Islet of Langerhans (tissue), 1 donor: ENCODE measurements around the gene ADAM30.

DNA sequence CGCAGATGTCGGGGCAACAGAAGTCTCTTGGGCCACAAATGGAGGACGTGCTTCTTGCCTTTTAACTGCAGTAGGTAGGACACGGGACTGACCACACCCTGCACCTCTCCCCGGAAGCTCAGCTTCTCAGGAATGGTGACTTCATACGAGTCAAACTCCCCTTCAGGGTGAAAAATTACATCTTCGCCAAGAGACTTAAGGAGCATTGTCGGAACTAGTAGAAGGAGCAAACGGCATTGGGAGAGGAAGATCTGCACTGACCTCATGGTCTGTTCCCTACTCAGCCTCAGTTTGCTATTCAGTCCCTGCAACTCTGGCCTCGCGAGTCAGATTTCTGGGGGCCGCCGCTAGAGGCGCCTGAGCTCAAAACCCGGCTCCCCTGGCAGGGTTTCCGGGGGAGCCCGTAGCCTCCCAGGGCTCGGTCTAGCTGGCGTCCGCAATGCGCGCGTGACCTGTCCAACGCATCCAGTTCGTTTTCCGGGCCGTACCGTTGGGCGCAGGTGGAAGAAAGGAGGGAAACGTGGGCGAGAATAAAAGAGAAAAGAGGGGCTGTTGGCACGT, at the start of gene ADAM30:
TSS of gene ADAM30 (minus strand) at position 445 of the 561 bp plus-strand sequence.
- RRBS: 72% methylated on average over 8 of the region's 32 CpGs

- RRBS: no CpG with 5 or more reads among the region's 7 CpGs
These were observed 22.9 kb upstream of the ADAM30 start for GRCh38 chr1:119919207-119919648.

GRCh38 chr1:119937576-119938145, 41.3 kb upstream of the ADAM30 start:
- RRBS: no CpG with 5 or more reads among the region's 4 CpGs

DNA sequence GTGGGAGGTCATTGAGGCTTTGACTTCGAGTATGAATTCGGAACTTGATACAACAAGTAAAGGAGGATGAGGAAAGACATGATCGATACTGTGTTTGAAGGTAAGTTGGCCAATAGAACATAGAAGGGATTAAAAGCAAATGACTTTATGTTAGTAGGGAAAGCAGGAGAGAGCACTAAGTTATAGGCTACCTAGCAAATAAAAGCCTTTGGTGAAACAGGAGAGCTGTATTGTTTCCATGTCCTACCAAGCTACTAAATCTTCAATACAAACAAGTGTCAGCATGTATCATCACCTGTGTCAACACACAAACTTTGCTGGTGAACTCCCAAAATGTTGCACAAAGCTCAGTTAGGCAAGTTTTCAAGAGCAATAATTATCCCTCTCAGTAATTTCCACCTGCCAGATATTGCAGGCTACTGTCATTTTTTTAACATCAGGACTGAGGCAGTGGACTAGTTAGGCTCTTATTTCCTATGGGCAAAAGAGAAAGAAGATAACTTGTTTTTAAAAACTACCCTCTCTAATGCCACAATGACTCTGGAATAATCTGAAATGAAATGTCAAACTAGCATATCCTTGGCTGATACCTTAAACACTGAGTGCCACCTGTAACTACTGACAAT, 77.7 kb upstream of the ADAM30 start:
- RRBS: no CpG with 5 or more reads among the region's 3 CpGs

GRCh38 chr1:119987023-119987292, 82.5 kb downstream of the NOTCH2 start:
- RRBS: no CpG with 5 or more reads among the region's 2 CpGs

- RRBS: no CpG with 5 or more reads among the region's 23 CpGs
These were observed 736 bp downstream of the NOTCH2 start for GRCh38 chr1:120068788-120069064.

GRCh38 chr1:120543860-120544510, 129.2 kb downstream of the NBPF8 start:
- RRBS: no CpG with 5 or more reads among the region's 12 CpGs

- RRBS: no CpG with 5 or more reads among the region's 36 CpGs
These were observed 67.0 kb downstream of the FAM72B start for GRCh38 chr1:121117001-121117657.

DNA sequence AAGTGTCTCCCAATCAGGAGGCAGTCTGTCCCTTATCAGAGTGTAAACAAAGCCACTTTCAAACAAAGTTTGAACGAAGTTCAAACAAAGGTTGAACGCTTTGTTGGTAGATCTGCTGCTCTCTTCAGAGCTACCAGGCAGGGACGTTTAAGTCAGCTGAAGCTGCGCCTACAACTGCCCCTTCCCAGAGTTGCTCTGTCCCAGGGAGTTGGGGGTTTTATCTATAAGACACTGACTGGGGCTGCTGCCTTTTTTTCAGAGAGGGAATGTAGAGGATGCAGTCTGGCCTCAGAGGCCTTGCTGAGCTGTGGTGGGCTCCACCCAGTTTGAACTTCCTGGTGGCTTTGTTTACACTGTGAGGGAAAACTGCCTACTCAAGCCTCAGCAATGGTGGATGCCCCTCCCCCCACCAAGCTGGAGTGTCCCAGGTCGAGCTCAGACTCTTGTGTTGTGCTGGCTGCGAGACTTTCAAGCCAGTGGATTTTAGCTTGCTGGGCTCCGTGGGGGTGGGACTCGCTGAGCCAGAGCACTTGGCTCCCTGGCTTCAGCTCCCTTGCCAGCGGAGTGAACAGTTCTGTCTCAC, 401.9 kb downstream of the SRGAP2C start:
- RRBS: no CpG with 5 or more reads among the region's 9 CpGs

- RRBS: no CpG with 5 or more reads among the region's 13 CpGs
These were observed 2.6 kb upstream of the FAM72C start for GRCh38 chr1:143974506-143974705.

- RRBS: no CpG with 5 or more reads among the region's 30 CpGs
These were observed 123.4 kb downstream of the PPIAL4E start for GRCh38 chr1:144250055-144250507.

- RRBS: no CpG with 5 or more reads among the region's 9 CpGs
These were observed 21.4 kb downstream of the NBPF15 start for GRCh38 chr1:144439895-144440543.

GRCh38 chr1:145009837-145010185, 85.3 kb downstream of the SRGAP2B start:
- RRBS: no CpG with 5 or more reads among the region's 2 CpGs

DNA sequence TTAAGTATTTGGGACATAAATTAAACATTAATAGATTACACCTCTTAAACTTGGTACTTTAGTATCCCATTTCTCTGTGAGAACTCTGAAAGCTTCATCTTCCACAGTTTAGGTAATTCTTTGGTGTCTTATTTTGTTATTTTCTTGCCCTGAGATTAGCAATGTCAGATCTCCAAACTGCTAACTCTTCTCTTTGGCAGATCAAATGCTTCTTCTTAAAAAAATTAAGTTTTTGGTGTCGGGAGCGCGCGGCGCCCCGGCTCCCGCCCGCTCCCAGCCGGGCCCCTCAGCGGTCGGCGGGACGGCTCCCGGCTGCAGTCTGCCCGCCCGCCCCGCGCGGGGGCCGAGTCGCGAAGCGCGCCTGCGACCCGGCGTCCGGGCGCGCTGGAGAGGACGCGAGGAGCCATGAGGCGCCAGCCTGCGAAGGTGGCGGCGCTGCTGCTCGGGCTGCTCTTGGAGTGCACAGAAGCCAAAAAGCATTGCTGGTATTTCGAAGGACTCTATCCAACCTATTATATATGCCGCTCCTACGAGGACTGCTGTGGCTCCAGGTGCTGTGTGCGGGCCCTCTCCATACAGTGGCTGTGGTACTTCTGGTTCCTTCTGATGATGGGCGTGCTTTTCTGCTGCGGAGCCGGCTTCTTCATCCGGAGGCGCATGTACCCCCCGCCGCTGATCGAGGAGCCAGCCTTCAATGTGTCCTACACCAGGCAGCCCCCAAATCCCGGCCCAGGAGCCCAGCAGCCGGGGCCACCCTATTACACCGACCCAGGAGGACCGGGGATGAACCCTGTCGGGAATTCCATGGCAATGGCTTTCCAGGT, 9.2 kb downstream of the PPIAL4D start:
- RRBS: no CpG with 5 or more reads among the region's 54 CpGs

DNA sequence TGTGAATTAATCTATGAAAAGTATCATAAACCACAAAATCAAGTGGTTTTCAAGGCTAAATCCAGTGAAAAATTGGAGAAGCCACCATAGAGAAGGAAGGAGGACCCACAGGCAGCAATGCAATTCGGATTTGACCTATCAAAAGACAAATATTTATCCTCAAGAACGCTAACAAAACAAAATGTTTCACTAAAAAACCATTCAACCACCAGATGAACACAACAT, 39.2 kb downstream of the RNF115 start:
- RRBS: no CpG with 5 or more reads among the region's 2 CpGs

DNA sequence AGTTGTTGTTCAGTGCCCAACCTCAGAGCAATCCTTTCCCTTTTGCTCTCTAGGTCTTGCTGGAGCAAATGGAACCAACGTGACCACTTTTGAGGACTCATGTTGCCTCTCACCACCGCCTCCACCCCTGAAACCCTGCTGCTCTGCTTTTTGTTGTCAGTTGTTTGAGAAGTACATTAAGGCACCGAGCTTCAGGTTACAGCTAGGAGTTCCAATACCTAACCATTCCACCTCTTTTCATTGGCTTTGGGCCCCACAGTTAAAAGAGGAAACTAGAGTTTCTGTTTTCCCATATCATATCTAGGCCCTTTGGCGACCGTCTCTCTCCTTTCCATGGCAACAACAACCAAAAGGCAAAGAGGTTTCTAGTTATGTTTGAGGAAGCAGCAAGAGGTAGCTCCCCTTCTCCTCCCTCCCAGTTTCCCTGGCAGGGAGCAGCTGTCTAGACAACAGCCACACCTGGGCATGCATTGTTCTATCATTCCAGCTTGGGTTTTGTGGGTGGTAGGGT, 5.9 kb downstream of the ANKRD35 start:
- RRBS: no CpG with 5 or more reads among the region's 5 CpGs

- RRBS: no CpG with 5 or more reads among the region's 10 CpGs
These were observed 784 bp downstream of the RBM8A start for GRCh38 chr1:145926546-145926854.

GRCh38 chr1:145959519-145960034, 1.8 kb upstream of the LIX1L start:
- RRBS: no CpG with 5 or more reads among the region's 2 CpGs

GRCh38 chr1:145961587-145962321, 2.6 kb downstream of the ANKRD34A start:
- RRBS: no CpG with 5 or more reads among the region's 37 CpGs

GRCh38 chr1:145978160-145978521, 13.7 kb downstream of the POLR3GL start:
- RRBS: no CpG with 5 or more reads among the region's 2 CpGs